Measurements from ENCODE around the genes CHRD and MAP3K13.

DNA sequence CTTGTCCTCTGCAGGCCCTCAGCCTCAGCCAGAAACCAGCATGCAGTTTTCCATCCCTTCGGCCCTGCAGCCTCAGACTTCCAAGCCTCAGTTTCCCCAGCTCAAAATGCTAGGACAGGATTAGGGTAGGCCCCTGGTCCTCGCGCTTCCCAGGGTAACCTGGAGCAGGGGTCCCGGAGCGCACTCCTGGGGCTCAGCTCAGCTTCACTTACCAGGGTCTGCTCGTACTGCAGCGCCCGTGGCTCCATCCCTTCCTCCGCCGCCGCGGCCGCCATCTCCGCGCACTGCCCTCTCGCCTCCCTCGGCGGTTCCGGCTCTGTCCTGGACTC lies 236 bp downstream of the CLCN2 start:
- PRO-cap, 3 experiments = no peak in any of the 3 experiments
- RAMPAGE, long total RNA = no peak
- RRBS, 2 experiments = 0 to 3% methylated on average over 2 to 8 of the region's 19 CpGs

GRCh38 chr3:184368132-184368408 lies 6.6 kb downstream of the POLR2H start:
- PRO-cap, 3 experiments = no peak in any of the 3 experiments
- RAMPAGE, long total RNA = no peak
- RRBS, 2 experiments = no CpG with 5 or more reads among the region's 6 CpGs

- PRO-cap, 3 experiments = peak in 3 of 3 experiments; most common plus-strand start chr3:184379901 (in 1); most common minus-strand start chr3:184380175 (in 2)
- RAMPAGE, long total RNA = no peak
- RRBS, 2 experiments = 3 to 4% methylated on average over 73 to 76 of the region's 151 CpGs
These were observed at the start of gene CHRD for GRCh38 chr3:184379568-184380820. Gene CHRD, plus strand, starts transcription at chr3:184380054.

GRCh38 chr3:184399362-184399944 lies 19.6 kb downstream of the CHRD start:
- PRO-cap, 3 experiments = no peak in any of the 3 experiments
- RAMPAGE, long total RNA = no peak
- RRBS, 2 experiments = no CpG with 5 or more reads among the region's 10 CpGs

DNA sequence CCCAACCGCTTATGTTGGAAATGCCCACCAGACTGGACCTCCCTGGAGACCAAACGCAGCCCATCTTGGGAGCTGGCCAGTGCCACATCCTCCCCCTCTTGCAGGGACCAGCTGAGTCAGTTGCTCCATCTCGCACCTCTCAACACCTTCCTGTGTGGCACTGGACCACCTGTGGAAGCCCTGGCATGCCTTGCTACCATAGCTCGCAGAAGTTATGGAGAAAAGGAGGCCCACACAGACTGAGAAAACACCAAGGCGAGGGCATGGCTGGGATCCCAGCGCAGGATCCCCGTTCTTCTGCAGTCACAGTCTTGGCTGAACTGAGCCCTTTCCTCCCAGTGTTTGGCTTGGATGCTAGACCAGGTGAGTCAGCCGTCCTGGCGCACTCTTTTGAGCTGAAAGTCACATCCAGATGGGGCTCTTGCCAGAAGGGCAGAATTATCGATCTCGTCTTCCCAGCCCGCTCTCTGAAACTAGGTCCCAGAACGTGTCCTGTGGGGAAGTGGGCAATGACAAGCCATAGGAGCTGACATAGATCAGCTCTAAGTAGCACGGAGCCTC lies 46.9 kb downstream of the CHRD start:
- PRO-cap, 3 experiments = no peak in any of the 3 experiments
- RAMPAGE, long total RNA = no peak
- RRBS, 2 experiments = no CpG with 5 or more reads among the region's 14 CpGs

DNA sequence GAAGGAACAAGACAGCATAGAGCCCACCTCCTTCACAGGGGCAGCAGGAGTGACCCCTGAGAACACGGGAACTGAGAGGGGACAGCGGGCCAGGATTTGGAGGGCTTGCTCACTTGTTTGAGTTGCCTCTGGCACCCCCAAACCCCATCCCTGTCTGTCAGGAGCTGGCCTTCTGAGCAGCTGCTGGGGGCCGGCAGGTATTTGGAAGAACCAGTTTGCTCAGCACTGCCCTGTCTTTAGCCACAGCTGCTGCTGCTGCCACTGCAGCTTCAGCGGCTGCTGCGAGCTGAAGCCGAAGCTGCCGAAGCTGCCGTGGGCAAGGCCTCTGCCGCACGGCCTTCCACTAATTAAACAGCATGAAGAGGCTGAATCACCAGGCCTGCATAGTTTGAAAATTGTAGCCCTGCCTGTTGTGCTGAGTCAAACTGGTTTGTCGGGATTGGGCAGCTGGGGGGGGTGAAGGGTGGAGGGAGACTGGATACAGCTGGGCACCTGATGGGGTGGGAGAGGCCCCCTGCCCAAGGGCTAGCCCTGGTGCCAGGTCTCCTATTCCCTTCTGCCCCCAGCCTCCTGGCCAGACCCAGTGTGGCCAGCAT lies 4.1 kb downstream of the EPHB3 start:
- PRO-cap, 3 experiments = no peak in any of the 3 experiments
- RAMPAGE, long total RNA = no peak
- RRBS, 2 experiments = no CpG with 5 or more reads among the region's 11 CpGs

DNA sequence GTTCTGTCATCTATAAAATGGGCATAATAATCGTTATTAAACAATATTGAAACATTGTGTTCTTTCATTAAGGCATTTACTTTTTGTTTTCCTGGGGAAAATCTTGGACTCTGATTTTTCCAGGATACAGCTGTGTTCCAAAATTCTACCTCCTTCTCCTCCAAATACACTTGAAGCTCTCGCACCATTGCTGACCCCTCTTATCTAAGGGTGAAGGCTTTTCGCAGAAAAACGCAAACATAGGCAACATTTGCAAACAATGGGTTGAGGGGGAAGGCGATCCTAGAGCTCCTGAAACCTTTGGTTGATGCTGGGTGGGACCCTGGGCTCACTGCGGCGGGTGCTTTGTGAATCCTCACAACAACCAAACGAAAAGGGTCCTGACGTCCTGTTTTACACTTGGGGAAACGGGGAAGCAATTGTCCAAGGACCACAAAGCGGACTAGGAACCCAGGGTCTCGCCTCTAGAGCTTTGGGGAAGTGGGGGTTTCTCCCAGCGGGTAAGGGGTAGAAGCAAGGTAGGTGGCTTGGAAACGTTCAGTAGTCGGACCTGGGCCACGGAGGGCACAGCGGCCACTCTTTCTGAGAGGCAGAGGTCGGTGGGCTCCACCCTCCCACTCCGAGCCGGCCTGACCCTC lies 42.0 kb downstream of the EPHB3 start:
- PRO-cap, 3 experiments = no peak in any of the 3 experiments
- RAMPAGE, long total RNA = no peak
- RRBS, 2 experiments = 0% methylated on average over 1 of the region's 20 CpGs

GRCh38 chr3:184604100-184604959 lies 42.7 kb downstream of the EPHB3 start:
- PRO-cap, 3 experiments = no peak in any of the 3 experiments
- RAMPAGE, long total RNA = no peak
- RRBS, 2 experiments = 3% methylated on average over 36 of the region's 62 CpGs

DNA sequence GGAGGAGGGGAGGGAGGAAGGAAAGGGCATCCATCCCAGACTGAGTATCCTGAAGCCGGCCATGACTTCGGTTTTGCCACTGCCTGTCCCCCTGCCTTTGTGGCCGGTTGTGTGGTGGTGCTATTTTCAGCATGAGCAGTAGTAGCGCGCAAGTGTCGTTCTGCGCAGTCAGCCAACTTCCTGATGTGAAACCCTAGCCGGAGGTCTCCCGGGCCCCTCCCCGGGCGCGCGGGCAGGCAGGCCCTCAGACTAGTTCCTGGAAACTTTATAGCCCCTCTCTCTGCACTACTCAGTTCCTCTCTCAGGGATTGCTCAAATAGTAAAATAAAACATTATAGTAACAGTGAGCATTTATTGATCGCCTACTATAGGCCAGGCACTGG lies 24.2 kb downstream of the MAGEF1 start:
- PRO-cap, 3 experiments = no peak in any of the 3 experiments
- RAMPAGE, long total RNA = no peak
- RRBS, 2 experiments = 2 to 4% methylated on average over 4 of the region's 14 CpGs

DNA sequence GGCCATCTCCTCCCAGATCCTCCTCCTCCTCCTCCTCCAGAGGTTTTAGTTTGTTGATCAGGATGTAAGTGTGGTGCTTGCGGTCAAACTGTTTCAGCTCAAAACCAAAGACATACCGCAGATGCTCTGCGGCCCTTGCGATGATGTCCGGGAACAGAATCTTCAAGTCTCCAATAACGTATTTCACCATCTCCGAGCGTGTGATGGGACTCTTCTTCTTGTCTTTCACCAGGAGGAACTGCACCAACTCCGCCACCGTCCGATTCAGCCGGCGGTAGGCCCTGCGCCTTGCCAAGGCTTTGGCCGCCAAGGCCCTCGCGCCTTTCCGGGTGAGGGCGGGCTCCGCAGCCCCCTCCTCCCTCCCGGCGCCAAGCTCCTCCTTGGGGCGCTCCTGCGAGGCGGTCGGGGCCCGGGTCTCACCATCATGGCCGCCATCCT lies 516 bp downstream of the MAGEF1 start:
- PRO-cap, 3 experiments = peak in 1 of 3 experiments; most common plus-strand start position 371 of the sequence (in 1)
- RAMPAGE, long total RNA = no peak
- RRBS, 2 experiments = 2 to 3% methylated on average over 22 of the region's 28 CpGs

- PRO-cap, 3 experiments = no peak in any of the 3 experiments
- RAMPAGE, long total RNA = no peak
- RRBS, 2 experiments = no CpG with 5 or more reads among the region's 3 CpGs
These were observed 49.3 kb upstream of the MAP3K13 start for GRCh38 chr3:185313619-185314122.

GRCh38 chr3:185317862-185318498 lies 45.0 kb upstream of the MAP3K13 start:
- PRO-cap, 3 experiments = no peak in any of the 3 experiments
- RAMPAGE, long total RNA = no peak
- RRBS, 2 experiments = no CpG with 5 or more reads among the region's 2 CpGs

- PRO-cap, 3 experiments = peak in 1 of 3 experiments; most common minus-strand start chr3:185363816 (in 1)
- RAMPAGE, long total RNA = no peak
- RRBS, 2 experiments = no CpG with 5 or more reads among the region's 25 CpGs
These were observed at the start of gene MAP3K13 for GRCh38 chr3:185362746-185363947. Gene MAP3K13, plus strand, starts transcription at chr3:185363136.

DNA sequence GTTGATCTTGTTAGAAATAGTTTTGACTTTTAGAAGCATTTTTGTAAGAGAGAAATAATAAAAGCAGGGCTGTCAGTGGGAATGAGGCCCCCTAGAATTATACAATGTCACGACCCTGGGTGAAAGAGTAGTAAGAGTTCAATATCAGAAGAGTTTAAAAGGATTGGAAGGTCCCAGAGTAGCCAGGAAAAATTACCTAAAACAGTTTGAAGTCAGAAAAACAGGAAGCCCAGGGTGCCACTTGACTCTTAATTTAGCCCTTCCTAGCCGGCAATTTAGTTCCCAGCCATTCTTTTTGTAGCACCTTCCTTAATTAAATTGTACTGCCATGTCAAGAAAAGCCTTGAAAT lies 43.0 kb downstream of the MAP3K13 start:
- PRO-cap, 3 experiments = no peak in any of the 3 experiments
- RAMPAGE, long total RNA = no peak
- RRBS, 2 experiments = no CpG with 5 or more reads among the region's 2 CpGs

- PRO-cap, 3 experiments = no peak in any of the 3 experiments
- RAMPAGE, long total RNA = no peak
- RRBS, 2 experiments = 67 to 75% methylated on average over 4 of the region's 20 CpGs
These were observed 2.1 kb downstream of the TMEM41A start for GRCh38 chr3:185496492-185497468.

DNA sequence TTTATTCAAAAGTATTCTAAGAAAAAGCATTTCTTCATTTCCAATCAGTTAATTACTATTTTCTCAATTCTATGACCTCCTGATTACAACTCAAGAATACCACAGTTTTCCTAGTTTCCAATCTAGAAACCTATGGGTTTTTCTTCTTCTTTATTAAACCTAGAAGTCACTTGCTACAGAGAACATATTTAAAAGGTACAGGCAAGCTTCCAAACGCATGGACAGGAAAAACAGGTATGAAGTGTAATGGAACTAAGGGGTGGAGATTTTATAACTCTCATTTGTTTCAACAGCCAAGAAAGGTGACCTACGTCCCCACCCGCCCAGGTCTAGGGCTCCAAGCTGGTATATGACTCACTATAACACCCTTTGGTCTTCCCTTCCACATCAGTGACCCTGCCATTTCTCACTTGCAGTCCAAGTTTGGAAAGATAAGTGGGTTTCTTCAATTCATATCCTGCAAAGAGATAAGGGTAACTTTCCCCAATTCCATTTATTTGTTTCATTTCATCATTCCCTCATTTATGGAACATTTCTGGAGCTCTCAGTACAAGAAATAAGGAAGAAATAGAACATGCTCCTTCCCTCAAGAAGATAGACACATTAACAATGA lies 6.0 kb upstream of the LIPH start:
- PRO-cap, 3 experiments = no peak in any of the 3 experiments
- RAMPAGE, long total RNA = no peak
- RRBS, 2 experiments = no CpG with 5 or more reads among the region's 3 CpGs

GRCh38 chr3:185746152-185746771 lies 78.6 kb downstream of the IGF2BP2 start:
- PRO-cap, 3 experiments = no peak in any of the 3 experiments
- RAMPAGE, long total RNA = no peak
- RRBS, 2 experiments = no CpG with 5 or more reads among the region's 10 CpGs

DNA sequence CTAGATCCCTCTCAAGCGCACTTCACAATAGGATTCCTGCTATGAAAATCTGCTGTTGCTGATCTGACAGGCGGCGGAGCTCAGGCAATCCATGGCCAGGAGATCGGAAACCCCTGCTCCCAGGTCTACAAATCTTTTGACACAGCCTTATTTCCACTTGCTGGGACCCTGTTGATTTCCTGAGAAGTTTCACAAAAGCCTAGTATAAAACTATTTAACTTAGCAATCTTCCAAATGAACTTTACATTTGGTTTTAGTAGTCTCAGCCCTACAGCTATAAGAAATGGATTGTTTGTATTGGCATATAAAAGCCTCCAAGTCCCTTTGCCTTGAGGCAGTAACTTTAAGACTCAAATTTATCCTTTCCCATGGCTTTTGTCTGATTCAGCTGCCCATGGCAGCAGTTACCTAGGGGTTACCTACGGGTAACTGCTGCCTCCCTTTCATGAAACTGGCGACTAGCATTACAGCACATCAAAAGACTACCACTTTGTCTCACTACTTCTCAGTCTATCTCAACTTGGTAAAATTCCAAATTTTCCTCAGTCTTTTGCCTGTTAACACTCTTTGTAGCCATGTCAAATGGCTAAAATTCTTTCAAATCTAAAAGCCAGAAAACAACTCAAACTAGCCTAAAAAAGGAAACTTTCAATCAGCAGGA lies 22.6 kb downstream of the TRA2B start:
- PRO-cap, 3 experiments = no peak in any of the 3 experiments
- RAMPAGE, long total RNA = no peak
- RRBS, 2 experiments = no CpG with 5 or more reads among the region's 6 CpGs

- PRO-cap, 3 experiments = peak in 1 of 3 experiments; most common minus-strand start chr3:185943509 (in 1)
- RAMPAGE, long total RNA = no peak
- RRBS, 2 experiments = 6% methylated on average over 2 of the region's 3 CpGs
These were observed 5.4 kb upstream of the TRA2B start for GRCh38 chr3:185943143-185943769.

GRCh38 chr3:186046784-186047646 lies 61.9 kb downstream of the ETV5 start:
- PRO-cap, 3 experiments = no peak in any of the 3 experiments
- RAMPAGE, long total RNA = no peak
- RRBS, 2 experiments = no CpG with 5 or more reads among the region's 7 CpGs

Data from skeletal muscle tissue (tissue), 7 donors.